ENCODE measurements around the genes FGFBP1, FGFBP2 and TAPT1.

GRCh38 chr4:14897002-14897851 is 105.1 kb upstream of the CPEB2 start:
- PRO-cap: no peak

DNA sequence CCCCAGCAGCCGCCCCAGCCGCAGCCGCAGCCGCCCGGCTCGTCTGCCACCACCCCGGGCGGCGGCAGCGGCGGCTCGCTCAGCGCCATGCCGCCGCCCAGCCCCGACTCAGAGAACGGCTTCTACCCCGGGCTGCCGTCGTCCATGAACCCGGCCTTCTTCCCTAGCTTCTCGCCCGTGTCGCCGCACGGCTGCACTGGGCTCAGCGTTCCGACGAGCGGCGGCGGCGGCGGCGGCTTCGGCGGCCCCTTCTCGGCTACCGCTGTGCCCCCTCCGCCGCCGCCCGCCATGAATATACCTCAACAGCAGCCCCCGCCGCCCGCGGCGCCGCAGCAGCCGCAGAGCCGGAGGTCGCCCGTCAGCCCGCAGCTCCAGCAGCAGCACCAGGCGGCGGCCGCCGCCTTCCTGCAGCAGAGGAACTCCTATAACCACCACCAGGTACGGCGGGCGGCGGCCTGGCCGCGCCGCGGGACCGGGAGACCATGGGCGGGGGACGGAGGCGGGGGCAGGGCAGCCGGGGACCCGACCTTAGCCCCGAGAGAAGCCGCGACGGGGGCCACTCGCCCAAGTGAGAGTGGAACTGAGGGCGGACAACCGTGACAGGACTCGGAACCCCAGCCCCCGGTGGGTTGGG is 1.7 kb downstream of the CPEB2 start:
- PRO-cap: bidirectional peak, plus-strand start outside the sequence, minus-strand start at position 407 of the sequence

DNA sequence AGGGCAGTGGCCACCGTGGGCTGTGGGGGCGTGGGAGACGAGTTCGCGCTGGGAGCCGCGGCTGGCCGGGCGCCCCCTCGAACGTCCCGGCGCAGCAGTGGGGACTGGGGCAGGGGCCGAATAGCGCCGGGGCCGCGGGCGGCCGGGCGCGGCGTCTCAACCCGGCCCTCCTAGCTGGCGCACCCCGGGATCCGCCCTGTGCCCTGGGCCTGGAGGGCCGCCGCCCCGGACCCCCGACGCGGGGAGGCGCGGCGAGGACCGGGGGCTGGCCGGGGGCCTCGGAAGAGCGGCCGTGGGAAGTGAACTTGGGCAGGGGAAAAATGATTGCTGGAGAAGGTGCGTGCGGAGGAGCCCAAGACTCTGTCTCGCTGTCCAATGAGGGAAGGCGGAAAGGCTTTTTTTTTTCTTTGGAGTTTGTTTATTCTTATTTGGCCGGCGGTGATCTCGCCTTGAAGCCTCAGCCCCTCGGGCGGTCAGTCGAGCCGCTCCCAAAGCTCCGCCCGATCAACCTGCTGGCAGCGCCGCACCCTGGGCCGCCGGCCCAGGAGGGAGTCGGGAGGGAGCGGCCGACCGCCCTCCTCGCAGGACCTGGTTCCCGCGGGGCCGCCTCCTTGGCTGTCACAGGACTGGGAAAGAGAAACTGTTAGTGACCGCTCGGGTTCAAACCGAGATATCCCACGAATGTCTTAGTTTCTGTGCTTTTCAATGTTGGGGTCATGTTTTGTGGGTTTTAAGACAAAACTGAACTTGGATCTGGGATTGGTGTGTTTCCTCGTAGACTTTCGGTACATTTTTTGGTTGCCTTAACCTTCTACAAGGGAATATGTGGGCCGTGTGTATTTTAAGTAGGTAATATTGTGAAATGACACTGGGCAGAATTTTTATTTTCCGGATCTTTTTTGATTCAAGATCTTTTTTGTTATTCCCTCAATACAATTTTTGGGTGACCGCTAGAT is 2.5 kb downstream of the CPEB2 start:
- PRO-cap: bidirectional peak, plus-strand start at position 40 of the sequence, minus-strand start outside the sequence; bidirectional peak, plus-strand start at position 526 of the sequence, minus-strand start at position 554 of the sequence

DNA sequence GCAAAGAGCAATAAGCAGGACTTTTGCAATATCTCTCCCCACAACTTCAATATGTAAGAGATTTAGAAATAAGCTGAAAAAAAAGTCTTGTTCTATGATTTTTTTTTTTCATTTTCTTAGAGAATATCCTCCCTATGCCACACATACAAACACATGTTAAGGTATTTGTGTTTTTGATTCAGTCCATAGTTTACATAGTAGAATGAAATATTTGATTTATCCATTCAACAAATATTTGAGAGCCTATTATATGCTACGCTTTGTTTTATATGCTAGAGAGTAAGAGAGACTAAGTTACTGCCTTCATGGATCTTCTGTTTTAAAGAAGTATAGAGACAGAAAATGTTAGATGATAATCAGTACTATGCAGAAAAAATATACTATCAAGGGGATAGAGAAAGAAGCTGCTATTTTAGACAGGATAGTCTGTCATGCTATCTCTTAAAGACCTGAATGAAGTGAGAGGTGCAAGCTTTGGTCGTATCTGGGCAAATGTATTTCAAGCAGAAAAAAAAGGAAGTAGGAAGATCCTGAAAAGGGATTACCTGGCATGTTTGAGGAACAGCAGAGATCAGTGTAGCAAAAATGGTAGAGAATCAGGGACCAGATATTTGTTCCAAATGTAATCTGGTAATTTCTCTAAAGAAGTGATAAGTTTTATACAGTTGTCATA is 26.1 kb downstream of the CPEB2 start:
- PRO-cap: no peak

GRCh38 chr4:15029607-15030191 is 27.4 kb downstream of the CPEB2 start:
- PRO-cap: no peak

- PRO-cap: no peak
Measured at GRCh38 chr4:15065937-15067071, 64.0 kb downstream of the CPEB2 start.

- PRO-cap: no peak
Measured at GRCh38 chr4:15362646-15363362, 65.0 kb upstream of the C1QTNF7 start.

GRCh38 chr4:15459692-15459971 is 10.1 kb upstream of the CC2D2A start:
- PRO-cap: unidirectional peak, minus-strand start at chr4:15459826

- PRO-cap: no peak
Measured at GRCh38 chr4:15665804-15666281, 10.7 kb upstream of the FBXL5 start.

DNA sequence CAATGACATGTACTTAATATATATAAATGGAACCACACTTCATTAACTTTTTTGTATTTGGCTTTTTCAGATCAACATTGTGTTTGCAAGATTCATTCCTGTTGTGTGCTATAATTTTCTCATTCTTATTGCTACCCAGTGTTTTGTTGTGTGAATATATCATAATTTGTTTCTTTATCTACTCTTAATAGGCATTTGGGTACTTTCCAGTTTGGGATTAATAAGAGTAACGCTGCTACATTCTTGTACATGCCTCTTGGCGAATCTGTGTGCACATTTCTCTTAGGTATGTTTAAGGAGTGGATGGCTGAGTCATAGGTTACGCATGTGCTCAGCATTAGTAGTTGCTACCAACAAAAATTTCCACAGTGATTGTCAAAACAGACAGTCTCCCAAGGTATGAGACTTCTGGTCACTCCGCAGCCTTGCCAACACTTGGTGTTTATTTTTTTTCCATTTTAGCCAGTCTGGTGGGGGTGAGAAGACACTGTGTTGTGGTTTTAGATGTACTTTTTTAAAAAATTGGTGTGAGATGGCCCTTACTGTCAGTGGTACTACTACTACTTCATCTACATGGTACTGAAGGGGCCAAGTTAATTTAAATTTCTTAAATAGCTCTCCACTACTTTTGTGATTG is 44.6 kb downstream of the FGFBP1 start:
- PRO-cap: no peak

DNA sequence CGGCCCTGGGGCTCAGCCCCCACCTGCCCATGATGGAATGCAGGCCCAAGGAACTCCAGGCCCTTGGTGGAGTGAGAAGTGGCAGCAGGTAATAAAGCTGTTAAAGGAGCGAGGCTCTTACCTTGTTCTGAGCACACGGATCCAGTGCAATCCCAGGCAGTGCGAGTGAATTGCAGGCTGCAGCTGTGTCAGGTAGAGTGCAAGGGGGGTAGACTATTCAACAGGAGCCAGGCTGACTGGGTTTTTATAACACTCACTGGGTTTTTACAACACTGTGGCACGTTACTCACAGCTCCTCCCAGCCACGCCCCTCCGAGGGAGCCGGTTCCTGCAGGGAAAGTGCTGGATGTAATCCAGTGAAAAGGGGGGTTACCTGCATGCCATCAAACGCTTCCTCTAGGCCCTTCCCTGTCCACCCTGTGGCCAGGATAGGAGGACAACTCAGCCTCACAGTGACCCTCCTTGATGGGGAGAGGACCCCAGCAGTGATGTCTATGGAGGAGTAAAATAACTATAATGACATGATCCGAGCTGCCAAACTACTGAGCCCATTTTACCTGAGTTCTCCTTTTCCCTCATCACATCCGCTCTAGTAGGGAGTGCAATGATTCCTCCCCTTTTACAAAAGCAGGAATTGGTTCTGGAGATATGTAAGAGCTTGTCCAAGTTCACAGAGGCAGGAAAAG is at the start of gene FGFBP1:
Gene FGFBP1 (minus strand): TSS at position 611 of the 686 bp plus-strand sequence.
- PRO-cap: no peak

- PRO-cap: no peak
Measured at GRCh38 chr4:15962634-15963588, at the start of gene FGFBP2. Gene FGFBP2 (minus strand): TSS chr4:15963175.

GRCh38 chr4:16081916-16082842 is 1.6 kb downstream of the PROM1 start:
- PRO-cap: no peak

- PRO-cap: no peak
Measured at GRCh38 chr4:16116409-16117256, 32.8 kb upstream of the PROM1 start.

GRCh38 chr4:16196414-16196980 is 29.8 kb downstream of the TAPT1 start:
- PRO-cap: no peak

DNA sequence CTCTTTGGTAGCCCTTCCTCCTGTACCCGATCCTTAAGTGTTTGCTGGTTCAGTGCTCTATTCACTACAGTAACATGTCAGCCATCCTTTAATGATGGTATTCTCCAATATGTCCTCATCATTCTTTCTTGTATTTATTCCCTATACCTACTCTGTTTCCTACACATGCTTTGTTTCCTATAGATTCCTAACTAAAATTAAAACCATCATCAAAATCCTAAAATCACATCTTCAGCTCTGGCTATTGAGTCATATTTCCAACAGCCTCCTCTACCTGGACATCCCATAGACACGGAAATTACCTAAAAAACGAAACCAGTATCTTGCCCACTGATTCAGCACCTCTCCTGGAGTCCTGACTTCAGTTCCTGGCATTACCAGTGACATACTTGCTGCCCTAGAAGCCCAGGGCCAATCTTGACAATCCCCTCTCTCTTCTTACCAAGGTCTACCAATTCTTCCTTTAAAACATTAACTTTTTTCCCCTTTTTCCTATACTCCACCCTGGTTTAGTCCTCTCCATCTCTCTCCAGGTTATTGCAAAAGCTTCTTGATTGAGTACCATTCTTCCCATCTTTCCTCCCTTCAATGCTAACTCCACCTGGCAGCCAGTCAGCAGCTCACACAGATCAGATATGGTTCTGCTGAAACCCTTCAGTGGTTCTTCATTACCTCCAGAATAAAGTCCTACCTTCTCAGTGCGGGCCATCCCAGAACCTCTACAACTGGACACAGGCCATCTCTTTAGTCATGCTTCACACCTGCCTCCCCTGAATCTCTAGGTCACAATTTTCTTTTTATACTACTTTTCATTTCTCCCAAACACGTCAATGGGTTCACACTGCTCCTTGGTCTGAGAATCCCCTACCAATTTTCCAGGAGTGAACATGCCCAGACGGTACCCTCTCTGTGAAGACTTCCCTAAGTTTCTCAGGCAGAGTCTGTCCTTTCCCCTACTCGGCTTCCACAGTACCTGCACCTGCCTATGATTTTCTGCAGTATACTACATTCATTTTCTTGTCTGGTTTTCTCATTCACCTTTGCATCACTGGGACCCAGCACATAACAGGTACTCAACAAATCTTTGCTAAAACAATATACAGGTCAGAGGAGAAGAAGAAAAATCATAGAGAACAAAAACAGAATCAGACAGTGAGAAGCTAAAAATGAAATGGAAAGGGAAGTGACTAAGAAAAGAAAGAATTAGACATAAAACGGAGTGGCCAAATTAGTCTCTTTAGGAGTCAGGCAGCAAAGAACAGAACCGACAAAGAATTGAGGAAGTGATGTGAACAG is 9.6 kb downstream of the TAPT1 start:
- PRO-cap: no peak

DNA sequence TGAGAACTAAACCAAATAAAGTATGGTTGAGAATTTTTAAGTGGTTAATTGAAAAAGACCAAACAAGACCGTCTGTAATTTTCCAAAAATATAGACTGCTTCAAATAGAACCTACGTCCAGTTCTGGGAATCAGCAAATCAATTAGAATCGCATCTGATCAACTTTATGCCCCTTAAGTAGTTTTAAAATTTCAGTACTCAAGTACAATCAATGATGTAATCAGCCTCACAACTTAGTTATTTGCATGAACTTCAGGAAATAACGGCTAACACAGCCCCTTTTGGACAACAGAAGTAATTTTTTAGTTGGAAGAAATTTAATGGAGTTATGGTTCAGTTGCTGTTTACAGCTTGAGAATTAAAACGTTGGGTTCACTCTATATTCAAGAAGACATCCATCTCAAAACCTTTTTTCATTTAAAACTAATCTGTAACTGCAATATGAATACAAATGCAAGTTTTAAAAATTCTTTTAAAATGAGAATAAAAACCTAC is 1.1 kb downstream of the TAPT1 start:
- PRO-cap: no peak

GRCh38 chr4:16226376-16227443 is at the start of gene TAPT1:
Gene TAPT1 (minus strand): TSS chr4:16226471.
- PRO-cap: bidirectional peak, plus-strand start at chr4:16226603, minus-strand start at chr4:16226502; bidirectional peak, plus-strand start at chr4:16227216, minus-strand start at chr4:16226895

DNA sequence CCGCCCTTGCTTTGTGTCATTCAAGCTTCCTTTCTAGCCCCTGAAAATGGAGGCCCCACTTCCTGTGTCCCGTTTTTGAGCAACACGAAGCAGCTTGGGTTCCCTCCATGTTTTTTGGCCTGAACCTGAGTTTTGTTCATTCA is 70.9 kb upstream of the LDB2 start:
- PRO-cap: no peak

DNA sequence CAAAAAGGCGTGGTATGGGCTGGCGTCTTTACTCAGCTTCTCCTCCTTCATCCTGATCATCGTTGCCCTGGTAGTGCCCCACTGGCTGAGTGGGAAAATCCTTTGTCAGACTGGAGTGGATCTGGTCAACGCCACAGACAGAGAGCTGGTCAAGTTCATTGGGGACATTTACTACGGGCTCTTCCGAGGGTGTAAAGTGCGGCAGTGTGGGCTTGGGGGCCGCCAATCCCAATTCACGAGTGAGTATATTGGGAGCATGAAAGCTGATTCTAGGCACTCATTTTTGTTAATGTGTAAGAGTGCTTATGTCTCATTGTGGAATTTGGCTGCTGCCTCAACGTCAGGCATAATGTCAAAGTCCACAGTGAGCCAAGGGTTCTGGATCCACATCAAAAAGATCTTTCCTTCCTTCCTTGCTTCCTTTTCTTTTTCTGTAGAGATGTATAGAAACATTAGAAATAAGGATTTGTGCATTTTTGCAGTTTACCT is 360 bp downstream of the CLRN2 start:
- PRO-cap: no peak

All from tibial artery (tissue), 1 donor.